UCH-1 (cell line): Measurements from ENCODE around the gene C6orf118.

GRCh38 chr6:161940636-161940864 lies 666.7 kb upstream of the AGPAT4 start:
- RRBS: no CpG with 5 or more reads among the region's 2 CpGs

DNA sequence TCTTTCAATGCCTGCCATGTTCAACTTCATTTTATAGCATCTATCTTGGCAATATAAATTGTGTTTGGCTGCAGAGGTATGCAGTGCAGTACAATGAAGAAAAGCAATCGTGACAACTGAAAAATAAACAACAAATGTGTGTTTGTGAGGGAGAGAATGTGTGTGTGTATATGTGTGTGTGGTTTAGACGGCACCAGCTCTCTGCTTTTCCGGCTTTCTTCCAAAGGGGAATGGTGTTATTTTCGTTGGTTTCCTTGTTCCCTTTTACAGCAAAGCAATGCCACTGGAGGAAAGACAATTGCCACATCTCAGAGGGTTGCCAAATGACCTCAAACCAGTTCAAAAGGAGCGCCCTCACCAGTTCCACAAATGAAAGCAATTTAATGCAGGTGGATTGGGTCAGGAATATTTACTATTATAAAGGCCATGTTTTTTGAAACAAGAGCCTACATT lies 587.2 kb downstream of the PRKN start:
- RRBS: no CpG with 5 or more reads among the region's 5 CpGs

DNA sequence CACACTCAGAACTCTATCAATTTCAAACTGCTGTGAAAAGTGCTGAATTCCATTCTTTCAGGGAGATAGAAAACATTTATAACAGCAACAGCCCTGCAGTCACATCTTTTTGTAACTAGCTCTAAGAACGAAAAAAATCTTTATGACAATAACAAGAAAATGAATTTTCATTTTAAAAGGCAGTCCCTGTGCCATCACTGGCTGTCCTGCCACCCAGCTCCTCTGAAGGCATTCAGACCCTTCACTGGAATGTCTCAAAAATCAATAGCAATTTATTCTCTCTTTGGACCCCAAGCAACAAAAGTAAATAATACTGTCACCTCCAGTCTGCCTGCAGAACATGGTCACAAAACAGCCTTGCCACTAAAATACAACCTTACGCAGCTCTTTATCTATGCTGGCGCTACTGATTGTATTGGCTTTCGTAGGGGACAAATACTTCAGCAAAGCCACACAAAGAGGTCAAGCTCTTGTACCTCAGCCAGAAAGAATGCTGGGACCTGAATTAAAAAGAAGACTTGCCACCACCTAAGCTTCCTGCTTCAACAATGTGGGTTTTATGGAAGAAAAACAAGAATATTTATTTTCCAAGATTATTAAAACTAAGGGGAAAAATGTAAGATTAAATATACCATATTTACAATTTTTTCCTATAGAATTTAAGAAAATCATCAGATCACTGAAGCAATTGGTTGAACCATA lies 57.3 kb downstream of the PRKN start:
- RRBS: no CpG with 5 or more reads among the region's 4 CpGs

GRCh38 chr6:163309727-163310010 lies 104.8 kb upstream of the QKI start:
- RRBS: no CpG with 5 or more reads among the region's 11 CpGs

- RRBS: no CpG with 5 or more reads among the region's 8 CpGs
These were observed 5.4 kb downstream of the QKI start for GRCh38 chr6:163419536-163420695.

DNA sequence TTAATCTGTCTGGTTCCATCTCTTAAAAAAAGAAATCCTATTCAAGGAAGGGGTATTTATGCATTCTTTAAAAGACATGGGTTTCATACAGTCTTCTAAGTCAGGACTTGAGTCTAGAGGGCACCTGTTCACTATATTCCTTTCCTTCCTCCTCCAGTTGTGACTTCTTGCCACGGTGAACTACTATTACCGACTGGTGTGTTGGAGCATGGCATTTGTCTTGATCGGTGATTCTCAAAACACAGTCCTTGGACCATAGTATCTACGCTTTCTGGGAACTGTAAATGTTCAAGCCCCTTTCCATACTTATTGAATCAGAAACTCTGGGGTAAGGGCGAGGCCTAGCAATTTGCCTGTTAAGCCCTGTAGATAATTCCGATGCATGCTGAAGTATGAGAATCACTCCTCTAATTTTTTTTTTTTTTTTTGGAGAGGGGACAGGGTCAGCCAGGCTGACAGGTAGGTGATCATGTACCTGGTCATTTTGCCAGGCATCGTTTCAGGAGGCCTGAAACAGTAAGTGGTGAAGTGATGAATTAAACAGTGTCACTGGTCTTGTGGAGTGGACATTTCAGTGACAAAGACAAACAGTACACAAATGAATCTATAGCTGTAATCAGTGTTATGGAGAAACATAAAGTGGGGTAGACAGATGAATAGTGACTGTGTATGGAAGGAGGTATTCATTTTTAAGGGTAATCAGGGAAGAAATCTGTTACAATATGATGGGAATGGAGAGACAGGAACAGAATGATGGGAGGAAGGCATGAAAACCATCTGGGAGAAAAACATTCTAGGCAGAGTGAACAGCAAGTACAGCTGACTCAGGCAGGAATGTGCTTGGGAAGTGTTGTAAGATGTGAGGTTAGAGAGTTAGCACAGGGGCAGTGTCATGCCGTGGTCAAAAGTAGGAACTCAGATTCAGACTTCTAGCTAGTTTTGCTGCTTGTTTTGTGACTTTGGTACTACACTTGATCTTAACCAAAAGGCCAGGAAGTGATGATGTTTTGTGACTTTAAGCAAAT lies 43.0 kb downstream of the QKI start:
- RRBS: no CpG with 5 or more reads among the region's 8 CpGs

DNA sequence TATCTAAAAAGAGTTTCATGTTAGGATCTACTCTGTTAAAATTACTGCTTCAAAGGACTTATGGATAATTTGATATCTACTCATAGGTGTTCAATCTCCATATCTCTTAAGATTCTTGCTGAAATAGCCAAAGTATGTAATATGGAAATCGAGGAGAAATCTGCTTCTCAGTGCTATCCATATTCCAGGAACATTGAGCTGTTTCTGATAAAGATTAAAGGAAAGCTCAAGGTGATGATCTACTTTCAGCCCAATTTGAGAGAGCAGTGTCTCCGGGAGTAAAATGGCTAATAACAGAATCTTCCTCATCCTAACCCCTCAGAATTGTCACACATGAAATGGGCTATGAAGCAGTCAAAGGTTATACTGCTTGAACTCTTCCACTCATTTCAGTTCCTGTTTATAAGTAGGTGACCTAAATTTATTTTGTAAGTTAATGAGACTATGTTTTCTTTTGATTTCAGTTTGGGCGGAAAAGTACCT lies 47.0 kb downstream of the QKI start:
- RRBS: no CpG with 5 or more reads among the region's 3 CpGs

DNA sequence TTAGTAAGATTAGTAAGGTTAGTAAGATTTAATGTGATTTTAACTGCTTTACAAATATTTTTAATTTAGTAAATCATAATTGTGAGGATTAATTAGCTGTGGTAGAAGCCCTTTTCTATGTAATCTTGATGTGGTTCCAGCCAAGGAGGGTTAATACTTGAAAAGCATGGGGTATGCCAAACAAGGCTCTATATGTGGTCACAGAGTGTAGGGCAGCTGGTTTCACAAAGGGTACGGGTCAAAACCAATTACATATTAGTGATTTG lies 54.5 kb downstream of the QKI start:
- RRBS: no CpG with 5 or more reads among the region's 1 CpG

- RRBS: no CpG with 5 or more reads among the region's 7 CpGs
These were observed 148.8 kb downstream of the QKI start for GRCh38 chr6:163563367-163563758.

- RRBS: no CpG with 5 or more reads among the region's 5 CpGs
These were observed 888.5 kb downstream of the QKI start for GRCh38 chr6:164302991-164303484.

DNA sequence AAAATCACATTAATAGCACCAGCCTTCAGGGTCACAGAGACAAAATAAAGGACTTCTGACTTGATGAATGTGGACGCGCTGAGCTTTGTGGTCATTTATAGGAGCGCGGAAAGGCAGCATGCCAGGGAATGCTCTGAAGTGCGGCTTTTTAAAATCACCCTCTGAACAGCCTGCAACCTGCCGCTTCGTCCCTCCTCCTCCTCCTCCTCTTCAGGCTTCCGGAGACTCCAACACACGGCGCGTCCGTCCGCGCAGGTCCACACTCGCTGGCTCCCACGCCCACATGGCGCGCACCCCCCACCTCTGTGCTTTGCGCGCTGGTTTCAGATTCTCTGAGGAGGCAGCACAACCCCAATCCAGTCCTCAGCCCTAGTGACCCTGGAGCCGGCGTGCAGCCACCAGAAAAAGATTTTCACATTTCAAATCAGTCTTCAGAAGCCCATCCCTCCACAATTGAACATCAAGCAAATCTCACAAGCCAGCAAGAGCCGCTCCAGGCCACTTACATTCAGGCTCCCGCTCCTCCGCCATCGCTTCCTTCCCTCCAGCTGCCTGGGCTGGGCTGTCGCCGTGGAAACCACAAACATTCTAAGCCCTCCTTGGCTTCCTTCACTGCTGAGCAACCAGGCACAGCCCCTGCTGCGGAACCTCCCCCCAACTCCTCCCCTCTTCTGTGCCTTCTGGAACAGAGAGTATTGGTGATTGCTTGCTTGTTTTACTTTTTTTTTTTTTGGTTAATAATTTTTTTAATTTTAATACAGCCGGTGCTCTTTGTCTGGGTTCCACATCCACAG lies at the start of gene C6orf118:
Gene C6orf118, minus strand, starts transcription at position 550 of the 794 bp plus-strand sequence.
- RRBS: no CpG with 5 or more reads among the region's 30 CpGs

- RRBS: no CpG with 5 or more reads among the region's 5 CpGs
These were observed 47.4 kb downstream of the PDE10A start for GRCh38 chr6:165615577-165616025.

GRCh38 chr6:166009011-166009382 lies 158.7 kb downstream of the TBXT start:
- RRBS: no CpG with 5 or more reads among the region's 18 CpGs

DNA sequence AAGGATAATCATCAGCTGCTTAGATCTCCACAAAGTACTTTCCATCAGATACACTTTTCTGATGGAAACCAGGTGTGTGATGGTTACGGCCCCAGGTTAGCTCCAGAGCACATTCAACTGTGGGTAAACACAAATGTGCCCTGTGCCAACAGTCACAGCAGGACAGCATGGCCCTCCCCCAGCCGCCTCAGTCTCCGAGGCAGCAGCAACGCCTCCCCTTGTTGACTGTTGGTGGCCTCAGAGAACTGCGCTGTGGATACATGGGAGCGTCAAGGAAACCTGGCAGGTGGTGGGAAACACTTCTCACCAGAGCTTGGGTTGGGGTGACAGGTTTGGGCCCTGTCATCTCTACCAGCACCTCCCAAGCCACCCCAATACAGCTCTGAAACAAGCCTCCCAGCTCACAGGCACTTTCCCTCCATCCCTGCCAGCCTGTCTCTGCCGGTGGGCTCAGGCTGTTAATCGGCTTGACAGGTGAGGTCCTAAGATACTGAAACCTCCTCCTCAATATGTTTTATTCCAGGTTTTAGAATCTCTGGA lies 1.1 kb upstream of the PRR18 start:
- RRBS: no CpG with 5 or more reads among the region's 8 CpGs

- RRBS: 92% methylated on average over 6 of the region's 13 CpGs
These were observed 8.8 kb downstream of the SFT2D1 start for GRCh38 chr6:166333417-166334068.

DNA sequence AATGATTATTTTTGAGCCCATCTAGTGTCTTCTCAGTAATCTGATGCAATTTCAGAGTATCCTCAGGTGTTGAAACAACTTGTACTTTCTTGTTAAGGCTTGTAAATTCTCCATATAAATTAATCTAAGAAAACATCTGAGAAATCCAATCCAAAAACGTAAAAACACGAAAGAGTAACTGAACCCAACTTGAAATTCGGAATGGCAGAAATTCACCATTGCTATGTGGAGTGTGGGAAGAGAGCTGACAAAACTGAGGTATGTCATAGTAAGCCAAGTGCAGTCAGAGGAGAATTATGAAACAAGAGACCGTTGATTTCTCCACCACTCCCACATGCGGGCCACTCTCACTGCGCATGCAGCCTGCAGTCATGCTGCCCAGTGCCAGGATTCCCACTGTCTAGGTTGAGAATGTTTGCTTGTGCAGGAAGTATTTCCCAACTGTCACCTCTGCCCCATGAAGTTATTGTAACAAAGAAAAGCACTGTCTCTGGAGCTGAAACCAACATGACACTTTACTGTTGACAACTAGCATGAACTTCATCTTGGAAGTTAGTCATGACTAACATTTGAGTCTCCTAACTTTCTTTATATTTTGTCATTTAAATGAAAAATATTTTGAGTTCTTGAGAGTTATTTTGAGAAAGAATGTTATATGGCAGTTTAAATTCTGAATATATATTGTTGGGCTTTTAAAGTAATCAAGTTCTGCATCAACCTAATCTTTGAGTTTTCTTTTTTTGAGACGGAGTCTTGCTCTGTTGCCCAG lies 18.7 kb upstream of the SFT2D1 start:
- RRBS: no CpG with 5 or more reads among the region's 7 CpGs

- RRBS: no CpG with 5 or more reads among the region's 29 CpGs
These were observed 96.2 kb upstream of the MPC1 start for GRCh38 chr6:166478758-166479570.

DNA sequence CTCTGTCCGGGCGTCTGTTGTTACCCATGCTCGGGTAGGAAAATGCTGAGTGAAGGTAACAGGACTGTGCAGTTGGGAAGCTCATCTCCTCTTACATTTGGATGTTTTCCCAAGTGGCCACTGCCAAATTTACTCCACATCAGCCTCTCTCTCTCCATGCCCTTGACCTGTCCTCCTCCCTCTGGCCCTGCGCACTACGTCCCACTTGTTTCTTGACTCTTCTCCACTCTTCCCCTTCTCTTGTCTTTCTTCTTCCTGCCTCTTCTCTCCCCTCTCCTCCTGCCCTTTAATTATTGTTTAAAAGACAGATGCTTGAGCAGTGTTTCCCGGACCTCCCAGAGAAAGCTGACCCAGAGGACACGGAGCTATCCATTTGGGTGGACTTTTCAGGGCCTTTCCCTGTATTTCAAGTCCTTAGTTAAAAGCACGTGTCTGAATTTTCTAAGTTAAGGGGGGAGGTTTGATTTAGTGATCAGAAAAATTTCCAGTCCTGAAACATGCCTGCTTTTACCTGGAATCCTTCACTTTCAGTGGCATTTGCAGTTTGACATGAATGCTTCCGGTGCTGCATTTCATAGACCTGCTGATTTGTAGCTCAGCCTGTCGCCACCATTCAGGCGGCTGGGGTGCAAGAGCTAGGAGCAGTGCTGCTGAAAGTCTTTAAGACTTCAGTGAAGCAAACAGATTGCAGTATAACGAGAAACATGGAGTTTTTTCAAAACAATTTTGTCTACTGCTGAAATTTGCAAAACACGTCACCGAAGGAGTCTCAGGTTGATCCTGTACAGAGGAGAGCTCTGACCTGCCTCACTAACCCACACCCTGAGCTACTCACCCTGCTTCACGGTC lies 14.2 kb downstream of the RPS6KA2 start:
- RRBS: no CpG with 5 or more reads among the region's 15 CpGs

GRCh38 chr6:166640324-166640921 lies 13.4 kb upstream of the RPS6KA2 start:
- RRBS: no CpG with 5 or more reads among the region's 19 CpGs

- RRBS: no CpG with 5 or more reads among the region's 10 CpGs
These were observed 30.9 kb downstream of the RNASET2 start for GRCh38 chr6:166925421-166925941.